Foreskin fibroblast (primary cell): ENCODE measurements around the genes ORAI2, NAPEPLD, RELN and SYPL1.

GRCh38 chr7:102415528-102416201, 17.7 kb upstream of the ORAI2 start:
- RRBS, result no CpG with 5 or more reads among the region's 14 CpGs

DNA sequence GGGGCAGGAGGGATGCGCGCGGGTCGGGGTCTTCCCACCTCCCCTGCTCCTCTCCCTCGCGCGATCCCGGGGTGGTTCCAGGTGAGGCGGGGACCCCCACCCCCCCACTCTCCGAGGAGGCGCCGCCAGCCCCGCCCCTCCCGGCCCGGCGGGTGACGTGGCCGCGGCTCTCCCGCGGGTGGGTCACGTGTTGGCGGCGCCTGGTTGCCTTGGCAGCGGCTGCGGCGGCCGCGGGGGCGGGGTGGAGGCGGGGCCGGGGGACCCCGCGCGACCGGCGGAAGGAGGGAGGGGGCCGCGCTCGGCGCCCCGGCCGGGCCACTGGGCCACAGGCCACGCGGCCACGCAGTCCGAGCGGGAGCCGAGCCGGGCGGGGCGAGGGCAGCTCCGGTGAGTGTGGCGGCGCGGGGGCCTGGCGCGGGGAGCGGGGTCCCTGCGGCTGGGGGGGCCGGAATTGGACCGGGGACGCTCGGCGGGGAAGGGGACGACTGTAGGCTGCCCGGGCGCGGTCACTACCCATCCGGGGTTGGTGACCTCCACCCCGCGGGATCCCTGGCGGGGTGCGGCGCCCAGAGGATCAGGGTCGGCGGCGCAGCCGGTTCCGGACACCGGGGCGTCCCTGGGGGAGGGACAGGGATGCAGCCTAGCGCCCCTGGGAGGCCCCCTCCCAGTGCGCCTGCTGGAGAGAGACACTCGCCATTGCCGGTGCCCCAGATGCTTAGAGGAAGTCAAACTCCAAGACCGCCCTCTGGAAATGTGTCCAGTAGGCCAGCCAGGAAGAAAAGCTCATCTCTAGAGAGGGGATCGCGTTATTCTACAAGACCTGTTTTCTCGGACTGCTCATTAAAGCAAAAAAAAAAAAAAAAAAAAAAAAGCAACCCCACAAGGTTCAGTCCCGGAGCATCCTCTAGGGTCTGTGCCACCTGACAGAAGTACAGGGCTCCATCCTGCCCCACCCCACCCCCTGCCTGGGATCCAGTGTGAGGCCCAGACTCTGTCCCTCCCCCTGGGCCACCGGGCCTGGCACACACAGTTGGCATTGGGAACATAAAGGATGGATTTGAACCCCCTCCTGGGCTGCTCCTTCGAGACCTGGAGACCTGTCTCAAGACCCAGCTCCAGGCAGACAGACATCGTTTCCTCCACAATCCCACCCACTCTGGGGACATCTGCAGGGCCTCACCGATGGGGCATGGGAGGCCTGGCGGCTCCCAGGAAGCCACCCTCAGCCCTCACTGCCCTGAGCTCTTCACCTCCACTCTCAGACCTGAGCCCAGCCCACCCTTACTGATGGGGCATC, at the start of gene ORAI2:
TSS of gene ORAI2 (plus strand) at position 301 of the 1,297 bp plus-strand sequence.
- RRBS, result 2% methylated on average over 65 of the region's 96 CpGs

- RRBS, result no CpG with 5 or more reads among the region's 11 CpGs
Observed at GRCh38 chr7:102440047-102440588, 6.7 kb downstream of the ORAI2 start.

- RRBS, result no CpG with 5 or more reads among the region's 15 CpGs
Observed at GRCh38 chr7:102470250-102470806, 5.5 kb downstream of the LRWD1 start.

- RRBS, result 2% methylated on average over 24 of the region's 90 CpGs
Observed at GRCh38 chr7:103148610-103149780, at the start of gene NAPEPLD. Gene NAPEPLD (minus strand): TSS chr7:103149099.

DNA sequence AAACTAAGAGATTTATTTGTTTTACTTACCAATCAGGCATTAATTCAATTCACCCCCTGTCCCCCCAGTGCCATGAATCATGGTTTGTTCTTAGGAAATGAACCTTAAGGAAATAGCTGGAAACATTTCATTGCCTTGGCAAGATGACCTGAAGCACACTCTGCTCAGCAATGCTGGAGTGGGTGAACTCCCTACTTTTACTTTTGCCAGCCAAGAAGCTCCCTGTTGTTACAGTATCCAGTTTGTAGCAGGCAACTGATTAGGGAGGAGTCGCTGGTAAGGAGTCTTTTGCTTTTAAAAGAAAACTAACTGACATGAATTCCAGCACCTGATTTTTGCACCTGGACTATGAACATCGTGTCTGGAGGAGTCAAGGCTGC, 13.7 kb upstream of the NAPEPLD start:
- RRBS, result no CpG with 5 or more reads among the region's 2 CpGs

DNA sequence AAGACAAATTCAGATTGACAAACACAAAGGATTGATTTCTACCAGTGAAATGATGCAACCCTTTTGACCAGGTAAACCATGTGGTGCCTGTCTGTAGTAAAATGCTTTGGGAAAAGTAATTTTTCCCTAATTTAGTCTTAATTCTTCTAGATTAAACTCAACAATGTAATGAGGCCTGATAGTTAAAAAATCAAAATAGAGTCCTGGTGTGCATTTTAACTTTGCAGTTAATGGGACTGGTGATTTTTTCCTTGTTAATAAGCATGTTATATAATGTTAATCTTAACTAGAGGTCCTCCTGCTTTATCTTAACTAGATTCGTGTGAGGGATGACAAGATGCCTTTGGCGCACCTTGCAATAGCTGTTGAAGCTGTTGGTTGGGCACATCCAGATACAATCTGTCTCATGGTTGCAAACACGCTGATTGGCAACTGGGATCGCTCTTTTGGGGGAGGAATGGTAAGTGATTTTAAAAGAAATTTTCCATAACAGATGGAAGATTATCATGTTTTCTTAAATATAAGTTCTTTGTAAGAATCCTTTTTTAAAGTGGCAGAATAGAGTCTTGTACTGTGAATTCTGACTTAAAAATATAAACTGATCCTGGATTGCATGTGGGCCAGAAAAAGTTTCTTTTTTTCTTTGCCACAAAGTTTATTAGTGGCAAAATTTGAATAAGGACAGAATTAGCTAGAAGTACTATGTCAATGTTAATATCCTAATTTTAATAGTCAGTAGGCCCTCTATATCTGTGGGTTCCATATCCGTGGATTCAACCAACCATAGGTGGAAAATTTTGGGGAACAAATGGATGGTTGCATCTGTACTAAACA, 11.6 kb downstream of the PMPCB start:
- RRBS, result no CpG with 5 or more reads among the region's 5 CpGs

- RRBS, result no CpG with 5 or more reads among the region's 6 CpGs
Observed at GRCh38 chr7:103919144-103919697, 70.2 kb downstream of the RELN start.

DNA sequence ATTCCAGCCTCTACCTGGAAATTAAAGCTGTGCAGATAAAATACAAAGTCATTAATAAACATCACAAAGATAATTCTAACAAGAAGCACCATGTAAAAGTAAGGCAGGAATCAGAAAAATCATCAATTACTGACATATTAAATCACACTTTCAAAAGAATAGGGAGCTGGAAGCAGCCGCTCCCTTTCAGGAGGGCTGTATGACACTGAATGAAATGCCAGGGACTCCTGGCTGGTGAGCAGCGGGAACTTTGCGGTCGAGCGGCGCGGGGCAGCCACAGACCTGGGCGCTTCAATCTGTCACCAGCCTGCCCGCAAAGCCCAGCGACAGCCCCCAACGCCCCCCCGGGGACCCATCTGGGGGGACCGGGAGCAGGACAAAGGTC, 1.1 kb downstream of the RELN start:
- RRBS, result 3% methylated on average over 1 of the region's 13 CpGs

DNA sequence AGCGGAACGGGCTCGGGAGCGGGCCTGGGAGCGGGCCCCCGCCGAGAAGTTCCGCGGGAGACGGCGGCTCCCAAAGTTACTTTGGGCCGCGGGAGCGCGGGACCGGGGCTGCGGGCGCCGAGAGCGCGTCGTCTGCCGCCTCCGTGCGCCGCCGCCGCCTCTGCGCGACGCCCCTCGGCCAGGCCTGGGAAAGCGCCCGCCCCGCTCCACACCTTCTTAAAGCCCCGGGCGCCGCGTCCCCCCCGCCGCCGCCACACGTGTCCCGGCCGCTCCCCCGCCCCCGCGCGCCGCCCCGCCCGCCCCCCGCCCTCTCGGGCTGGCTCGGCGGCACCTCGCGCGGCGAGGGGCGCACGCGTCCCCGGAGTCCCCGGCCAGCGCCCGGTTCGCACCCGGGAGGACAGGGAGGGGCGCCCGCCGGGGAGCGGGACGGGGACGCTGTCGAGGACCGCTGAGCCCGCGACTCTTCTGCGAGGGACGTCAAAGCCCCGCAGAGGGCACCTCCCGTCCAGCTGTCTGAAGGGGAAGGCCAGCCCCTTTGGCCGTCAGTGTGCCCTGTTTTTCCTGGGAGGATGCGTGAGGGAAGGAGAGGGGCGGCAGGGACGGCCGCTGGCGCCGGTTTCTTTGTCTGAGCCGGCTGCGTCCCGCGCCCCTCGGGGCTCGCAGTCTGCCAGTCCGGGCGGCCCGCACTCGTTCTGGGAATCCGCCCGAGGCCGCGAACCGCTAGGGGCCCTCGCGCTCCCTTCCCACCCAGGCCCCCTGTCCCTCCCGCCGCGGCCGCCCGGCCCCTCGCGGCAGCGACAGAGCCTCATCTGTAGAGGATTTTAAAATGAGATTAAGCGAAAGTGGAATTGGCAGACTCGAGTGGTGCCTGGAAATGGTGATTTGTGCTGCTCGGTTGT, at the start of gene RELN:
TSS of gene RELN (minus strand) at position 188 of the 899 bp plus-strand sequence.
- RRBS, result 2% methylated on average over 45 of the region's 118 CpGs

DNA sequence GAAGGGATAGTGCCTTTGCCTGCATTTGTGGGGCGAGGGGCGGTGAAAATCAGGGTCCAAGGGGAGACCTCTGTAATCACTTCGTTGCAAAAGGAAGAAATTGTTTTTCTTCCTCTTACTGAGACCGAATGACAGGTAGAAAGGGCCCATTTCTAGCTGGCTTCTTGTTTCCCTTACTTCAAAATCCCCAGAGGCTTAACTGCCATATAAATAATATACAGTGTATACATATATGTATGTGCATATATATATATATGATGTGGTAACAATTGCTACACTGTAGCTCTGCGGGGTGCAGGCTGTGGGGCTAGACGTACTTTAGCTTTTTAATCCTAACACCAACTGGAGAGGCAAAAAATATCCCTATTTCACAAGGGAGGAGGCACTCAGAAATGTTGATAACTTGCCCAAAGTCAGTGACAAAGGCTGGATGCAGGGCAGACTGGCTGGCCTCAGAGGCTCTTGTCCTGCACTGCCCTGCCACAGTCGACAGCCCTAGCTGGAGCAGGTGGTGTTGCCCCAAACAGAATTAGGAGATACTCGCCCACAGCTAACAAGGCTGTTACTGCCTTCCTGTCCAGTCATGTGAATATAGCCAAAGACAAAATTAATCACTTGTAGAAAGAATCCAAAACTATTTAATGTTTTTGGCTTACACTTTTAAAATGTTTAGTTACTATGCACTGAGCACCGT, 1.5 kb upstream of the RELN start:
- RRBS, result no CpG with 5 or more reads among the region's 9 CpGs

DNA sequence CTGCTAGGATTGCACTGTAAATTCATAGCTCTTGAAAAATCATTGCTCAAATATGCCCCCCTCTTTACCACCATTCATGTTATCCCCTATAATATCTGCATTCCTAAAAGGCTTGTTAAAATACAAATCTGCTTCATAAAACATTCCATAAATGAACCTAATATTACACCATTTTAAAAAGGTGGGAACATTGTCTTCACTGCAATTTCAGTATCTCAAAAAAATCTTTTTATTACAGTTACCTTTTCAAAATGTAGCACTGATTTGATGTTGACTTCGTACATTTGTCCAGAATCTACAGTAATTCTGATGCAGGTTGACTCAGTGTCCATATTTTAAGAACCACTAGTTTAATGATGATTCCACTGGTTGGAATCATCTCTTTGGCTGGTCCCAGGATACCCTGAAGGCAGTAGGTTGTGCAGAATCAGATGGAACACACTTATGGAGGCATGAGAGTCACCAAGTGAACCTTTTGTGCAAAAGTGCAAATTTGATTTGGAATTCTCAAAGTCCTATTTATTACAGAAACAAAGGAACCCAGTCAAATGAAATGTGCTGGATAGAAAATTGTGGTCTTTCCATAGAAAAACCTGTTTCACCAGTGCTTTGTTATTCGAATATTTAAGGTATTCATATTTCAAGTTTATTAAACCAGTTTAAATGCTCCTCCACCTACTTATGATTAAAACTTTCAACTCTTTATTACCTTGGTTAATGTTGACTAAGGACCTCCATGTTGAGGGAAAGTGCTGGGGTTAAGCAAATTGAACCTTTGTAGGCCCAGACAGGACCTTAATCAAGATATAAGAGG, 28.1 kb upstream of the KMT2E start:
- RRBS, result no CpG with 5 or more reads among the region's 2 CpGs

DNA sequence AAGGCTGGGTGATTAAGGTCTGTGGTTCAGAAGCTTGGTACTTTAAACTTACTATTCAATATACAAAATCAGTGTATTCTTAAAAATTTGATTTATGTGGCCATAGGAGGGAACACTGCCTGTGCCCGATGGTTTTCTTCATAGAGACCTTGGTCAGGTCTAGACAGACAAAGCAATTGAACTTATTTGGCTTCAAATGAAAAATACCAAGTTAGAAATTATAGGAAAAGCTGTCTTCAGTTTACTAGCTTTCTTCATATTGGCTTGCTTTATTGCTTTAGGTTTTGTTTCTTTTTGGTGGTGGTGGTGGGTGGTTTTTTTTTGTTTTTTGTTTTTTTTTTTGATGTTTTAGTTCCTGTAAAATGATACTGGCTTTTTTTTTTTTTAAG, 3.1 kb downstream of the KMT2E start:
- RRBS, result no CpG with 5 or more reads among the region's 1 CpG

DNA sequence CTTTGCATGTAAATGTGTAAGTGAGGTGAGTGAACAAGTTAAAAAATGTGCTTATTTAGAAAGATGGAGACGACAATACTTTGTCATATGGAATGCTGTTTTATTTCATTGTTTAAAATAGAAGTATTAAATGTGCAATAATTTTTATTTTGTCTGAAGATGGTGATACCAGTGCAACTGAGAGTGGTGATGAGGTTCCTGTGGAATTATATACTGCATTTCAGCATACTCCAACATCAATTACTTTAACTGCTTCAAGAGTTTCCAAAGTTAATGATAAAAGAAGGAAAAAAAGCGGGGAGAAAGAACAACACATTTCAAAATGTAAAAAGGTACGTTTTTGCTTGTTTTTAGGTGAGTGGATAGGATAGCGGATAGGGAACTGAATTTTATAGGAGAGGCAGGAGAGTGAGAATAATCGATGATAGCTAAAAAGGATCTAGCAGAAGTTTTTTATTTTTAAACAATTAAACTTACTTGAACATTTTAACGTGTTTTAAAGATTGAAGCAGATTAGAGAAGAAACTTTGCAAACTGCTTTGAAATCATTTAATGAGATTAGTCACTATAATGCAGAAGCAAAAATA, 60.6 kb downstream of the KMT2E start:
- RRBS, result no CpG with 5 or more reads among the region's 6 CpGs

GRCh38 chr7:105210516-105211349, 178.0 kb downstream of the SRPK2 start:
- RRBS, result no CpG with 5 or more reads among the region's 5 CpGs

- RRBS, result 96% methylated on average over 1 of the region's 9 CpGs
Observed at GRCh38 chr7:105448165-105448606, 59.5 kb upstream of the SRPK2 start.

DNA sequence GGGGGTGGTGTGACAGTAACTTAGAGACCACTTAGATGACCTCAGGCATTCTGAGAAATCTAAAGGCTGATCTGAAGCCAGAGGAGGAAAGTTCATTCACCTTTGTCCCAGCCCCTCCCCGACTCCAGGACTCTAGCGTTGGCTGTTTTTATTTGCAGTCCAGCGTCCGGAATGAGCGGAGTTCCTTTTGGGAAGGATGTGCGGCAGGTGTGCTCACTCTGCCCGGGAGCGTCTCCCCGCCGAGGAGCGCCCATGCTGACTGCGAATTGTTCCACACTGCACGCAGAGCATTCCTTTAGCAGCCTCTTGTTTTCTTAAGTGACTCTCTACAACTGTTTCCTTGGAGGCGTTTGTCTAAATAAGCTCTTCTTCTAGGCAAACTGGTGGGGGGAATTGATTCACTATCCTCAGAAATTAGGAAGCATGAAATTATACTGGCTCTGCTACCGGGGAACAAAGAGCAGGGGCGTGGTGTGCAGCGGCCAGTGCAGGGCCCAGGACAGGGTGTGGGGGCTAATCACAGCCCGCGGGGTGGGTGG, 46.3 kb downstream of the SYPL1 start:
- RRBS, result 44% methylated on average over 4 of the region's 19 CpGs

- RRBS, result no CpG with 5 or more reads among the region's 12 CpGs
Observed at GRCh38 chr7:106071203-106071964, 40.7 kb downstream of the SYPL1 start.

- RRBS, result no CpG with 5 or more reads among the region's 3 CpGs
Observed at GRCh38 chr7:106110004-106110471, 2.1 kb downstream of the SYPL1 start.

GRCh38 chr7:106112146-106112824, at the start of gene SYPL1:
Gene SYPL1 (minus strand): TSS chr7:106112312.
- RRBS, result 3% methylated on average over 24 of the region's 69 CpGs